Bronchial epithelial cell (primary cell): ENCODE results near the genes NACA2 and INTS2.

GRCh38 chr17:61199941-61200623 lies 199.6 kb upstream of the TBX2 start:
- RRBS, 2 experiments = no CpG with 5 or more reads among the region's 8 CpGs

GRCh38 chr17:61335879-61336382 lies 63.7 kb upstream of the TBX2 start:
- RRBS, 2 experiments = no CpG with 5 or more reads among the region's 10 CpGs

GRCh38 chr17:61395018-61395556 lies 4.6 kb upstream of the TBX2 start:
- RRBS, 2 experiments = no CpG with 5 or more reads among the region's 5 CpGs

- RRBS, 2 experiments = 89% methylated on average over 2 of the region's 23 CpGs; no CpG with 5 or more reads in 1 of the 2 experiments
Measured at GRCh38 chr17:61401329-61401939, 1.8 kb downstream of the TBX2 start.

DNA sequence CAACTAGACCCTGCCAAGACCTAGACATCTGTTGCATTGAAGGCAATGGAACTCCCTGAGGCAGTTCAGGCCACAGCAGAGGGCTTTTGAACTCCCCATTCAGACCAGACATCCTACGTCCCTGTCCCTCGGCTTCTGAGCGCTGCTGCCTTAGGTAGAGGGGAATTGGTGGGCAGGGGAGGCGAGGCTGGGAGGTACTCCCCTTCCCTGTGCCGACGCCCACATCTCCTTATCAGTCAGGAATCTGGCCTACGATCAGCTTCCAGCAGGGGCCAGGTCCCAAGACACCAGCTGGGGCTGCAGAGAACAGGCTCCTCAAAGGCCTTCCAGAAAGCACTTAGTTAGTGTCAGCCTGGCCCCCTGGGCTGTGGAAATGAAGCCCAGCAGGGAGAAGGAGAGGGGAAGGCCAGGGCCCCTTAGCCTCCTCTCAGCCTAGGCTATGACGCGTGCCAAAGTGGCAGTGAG lies 11.0 kb downstream of the TBX4 start:
- RRBS, 2 experiments = no CpG with 5 or more reads among the region's 9 CpGs

DNA sequence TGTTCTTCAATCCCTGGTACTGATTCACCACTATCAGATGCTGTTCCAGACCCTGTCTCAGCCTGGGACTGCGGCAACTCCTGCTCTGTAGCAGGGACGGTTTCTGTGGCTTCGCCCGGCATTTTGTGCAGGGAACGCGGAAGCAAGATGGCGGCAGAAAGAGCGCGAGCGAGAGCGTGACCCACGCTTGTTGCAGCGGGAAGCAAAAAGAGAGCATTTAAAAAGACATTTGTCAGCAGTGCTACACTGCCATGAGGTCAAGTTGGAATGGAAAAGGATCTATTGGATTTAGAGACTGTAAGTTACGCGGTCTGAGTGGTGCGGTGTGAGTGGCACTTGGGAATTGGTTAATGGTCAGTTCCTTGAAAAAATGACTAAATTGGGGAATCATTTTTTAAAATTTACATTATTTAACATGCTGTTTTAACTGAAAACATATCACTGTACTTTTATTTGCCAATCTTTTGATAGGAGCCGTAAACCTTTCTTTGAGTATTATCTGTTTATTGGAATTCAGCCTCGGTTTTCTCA lies at the start of gene NACA2:
TSS of gene NACA2 (minus strand) at position 161 of the 531 bp plus-strand sequence.
- RRBS, 2 experiments = no CpG with 5 or more reads among the region's 18 CpGs

DNA sequence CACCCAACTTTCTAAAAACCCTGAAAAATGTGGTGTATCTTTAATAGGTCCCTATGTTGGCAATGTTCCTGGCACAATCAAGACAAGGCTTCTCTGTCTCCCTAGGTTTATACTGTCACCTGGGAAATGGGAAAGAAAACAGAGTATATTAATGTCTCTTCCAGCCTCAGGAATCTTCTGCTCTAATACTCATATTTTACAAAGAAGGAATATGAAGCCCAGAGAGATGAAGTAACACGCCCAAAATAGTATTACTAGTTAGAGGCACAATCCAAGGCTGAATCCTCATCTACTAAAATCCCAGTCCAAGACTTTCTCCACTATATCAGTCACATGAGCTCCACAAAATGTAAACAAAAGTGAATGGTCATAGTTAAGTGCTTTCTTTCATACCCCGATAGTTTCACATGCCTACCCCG lies 1.1 kb downstream of the INTS2 start:
- RRBS, 2 experiments = no CpG with 5 or more reads among the region's 3 CpGs

DNA sequence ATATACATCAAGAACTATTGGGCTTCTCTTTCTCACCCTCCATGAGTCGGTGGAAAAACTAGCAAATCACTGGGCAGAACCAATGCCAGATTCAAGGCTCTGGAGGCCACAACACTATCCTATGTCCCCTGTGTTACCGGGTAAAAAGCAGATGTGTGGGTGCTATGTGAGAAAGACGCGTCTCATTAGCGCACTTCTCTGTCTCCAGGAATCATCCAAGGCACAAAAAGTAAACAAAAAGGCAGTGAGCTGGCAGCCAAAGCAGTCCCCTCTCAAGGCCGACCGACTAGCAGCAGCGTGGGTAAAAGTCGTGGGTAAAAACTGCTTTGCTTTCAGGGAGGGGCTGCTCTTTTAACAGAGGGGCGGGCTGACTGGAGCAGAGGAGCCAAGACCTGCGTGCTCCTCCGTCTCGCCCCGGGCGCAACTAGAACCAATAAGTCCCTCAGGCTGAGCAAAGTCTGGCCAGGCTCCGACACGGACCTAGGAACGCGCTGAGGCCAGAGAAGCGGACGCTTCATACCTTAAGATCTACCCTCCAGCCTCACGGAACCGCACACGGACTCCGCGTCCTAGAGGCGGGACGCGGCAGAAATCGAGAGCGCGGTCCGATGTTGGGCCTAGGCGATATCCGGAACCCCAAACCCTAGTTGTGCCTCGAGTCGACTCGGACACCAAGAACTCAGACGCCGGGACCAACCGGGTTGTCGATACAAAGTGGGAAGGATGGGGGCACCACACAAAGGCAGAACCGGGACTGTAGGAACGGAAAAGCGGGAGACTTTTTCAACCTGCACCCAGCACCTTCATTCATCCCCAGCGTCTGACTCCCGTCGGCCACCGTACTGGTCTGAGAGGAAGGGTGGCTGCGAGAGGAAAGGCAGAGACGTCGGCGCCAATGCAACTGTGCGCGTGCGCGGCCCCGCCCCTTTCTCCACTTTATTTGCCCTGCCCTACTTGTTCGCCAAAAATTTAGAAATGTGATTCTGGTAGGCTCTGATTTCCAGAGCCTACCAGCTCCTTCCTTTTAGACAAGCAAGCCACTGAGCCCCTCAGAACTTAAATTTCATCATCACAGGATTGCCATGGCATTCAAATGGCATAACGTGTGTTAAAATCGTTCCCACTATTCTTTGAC lies at the start of gene INTS2:
TSS of gene INTS2 (minus strand) at position 849 of the 1,135 bp plus-strand sequence.
- RRBS, 2 experiments = 1% methylated on average over 6 of the region's 61 CpGs

GRCh38 chr17:62003600-62004303 lies 61.3 kb downstream of the MED13 start:
- RRBS, 2 experiments = no CpG with 5 or more reads among the region's 1 CpG

GRCh38 chr17:62052953-62053355 lies 12.1 kb downstream of the MED13 start:
- RRBS, 2 experiments = no CpG with 5 or more reads among the region's 2 CpGs

DNA sequence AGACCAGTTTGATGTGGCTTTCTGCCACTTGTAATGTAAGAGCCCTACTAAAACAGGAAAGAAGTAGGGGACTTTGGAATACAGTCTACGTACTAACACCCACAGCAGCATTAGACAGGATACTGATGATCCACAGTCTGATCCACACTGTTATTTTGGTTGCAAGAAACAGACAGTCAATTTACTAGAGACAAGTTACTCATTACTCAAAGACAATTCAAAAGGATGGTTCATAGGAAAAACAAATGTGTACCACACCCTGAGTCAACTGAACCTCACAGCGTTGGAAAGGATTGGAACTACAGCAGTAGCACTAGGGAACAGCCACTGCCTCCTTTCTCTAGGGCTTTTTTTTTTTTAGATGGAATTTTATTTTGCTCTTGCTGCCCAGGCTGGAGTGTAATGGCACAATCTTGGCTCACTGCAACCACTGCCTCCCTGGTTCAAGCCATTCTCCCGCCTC lies 46.0 kb upstream of the MED13 start:
- RRBS, 2 experiments = no CpG with 5 or more reads among the region's 3 CpGs

DNA sequence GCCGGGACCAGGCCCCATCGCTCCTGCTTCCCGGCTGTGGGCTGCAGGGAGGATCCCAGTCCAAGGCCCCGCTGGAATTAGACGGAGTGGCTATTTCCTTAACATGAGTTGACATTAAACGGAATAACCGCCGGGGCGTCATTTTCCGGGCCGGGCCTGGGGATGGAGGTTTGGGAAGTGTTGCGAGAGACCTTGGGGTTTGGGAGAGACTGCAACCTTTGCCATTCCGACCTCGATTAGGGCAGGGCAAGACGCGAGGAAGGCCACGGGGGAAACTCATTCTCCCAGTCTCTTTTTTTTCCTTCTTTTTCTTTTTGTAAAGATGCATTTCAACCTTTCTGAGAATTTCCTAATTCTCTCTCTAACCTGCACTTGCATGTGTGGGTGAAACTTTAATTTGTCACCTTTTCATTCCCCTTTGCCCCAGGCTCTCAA lies 1.0 kb downstream of the TLK2 start:
- RRBS, 2 experiments = 0% methylated on average over 1 of the region's 17 CpGs

DNA sequence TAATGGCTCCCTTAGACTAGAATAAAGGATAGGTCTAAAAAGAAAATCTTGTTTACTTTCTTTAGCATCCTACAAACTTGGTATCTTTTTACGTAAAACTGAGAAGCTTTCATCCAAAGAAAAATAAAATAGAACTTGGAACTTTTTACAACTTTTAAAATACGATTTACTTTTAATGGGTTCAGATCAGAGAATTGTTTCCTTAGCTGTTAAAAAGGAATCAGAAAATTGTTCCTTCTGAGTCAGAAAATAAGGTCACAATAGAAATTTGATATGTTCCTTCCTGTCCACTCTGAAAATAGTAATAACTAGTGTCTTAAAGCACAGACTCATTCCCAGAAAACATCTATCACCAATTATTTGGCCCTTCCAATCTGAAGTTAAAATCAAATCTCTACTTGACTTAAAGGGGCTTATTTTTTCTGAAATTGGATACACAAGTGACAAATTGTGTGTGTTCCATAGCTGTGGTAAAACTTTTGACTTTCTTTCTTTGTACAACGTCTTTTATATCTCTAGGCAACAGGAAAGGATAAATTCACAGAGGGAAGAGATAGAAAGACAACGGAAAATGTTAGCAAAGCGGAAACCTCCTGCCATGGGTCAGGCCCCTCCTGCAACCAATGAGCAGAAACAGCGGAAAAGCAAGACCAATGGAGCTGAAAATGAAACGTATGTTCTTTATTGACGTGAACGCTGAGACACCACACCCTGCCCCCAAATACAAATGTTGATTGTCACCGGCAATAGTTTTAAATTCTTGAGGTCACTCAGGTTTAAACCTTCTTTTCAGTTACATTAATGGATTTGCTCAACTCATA lies 54.6 kb upstream of the MRC2 start:
- RRBS, 2 experiments = no CpG with 5 or more reads among the region's 10 CpGs

DNA sequence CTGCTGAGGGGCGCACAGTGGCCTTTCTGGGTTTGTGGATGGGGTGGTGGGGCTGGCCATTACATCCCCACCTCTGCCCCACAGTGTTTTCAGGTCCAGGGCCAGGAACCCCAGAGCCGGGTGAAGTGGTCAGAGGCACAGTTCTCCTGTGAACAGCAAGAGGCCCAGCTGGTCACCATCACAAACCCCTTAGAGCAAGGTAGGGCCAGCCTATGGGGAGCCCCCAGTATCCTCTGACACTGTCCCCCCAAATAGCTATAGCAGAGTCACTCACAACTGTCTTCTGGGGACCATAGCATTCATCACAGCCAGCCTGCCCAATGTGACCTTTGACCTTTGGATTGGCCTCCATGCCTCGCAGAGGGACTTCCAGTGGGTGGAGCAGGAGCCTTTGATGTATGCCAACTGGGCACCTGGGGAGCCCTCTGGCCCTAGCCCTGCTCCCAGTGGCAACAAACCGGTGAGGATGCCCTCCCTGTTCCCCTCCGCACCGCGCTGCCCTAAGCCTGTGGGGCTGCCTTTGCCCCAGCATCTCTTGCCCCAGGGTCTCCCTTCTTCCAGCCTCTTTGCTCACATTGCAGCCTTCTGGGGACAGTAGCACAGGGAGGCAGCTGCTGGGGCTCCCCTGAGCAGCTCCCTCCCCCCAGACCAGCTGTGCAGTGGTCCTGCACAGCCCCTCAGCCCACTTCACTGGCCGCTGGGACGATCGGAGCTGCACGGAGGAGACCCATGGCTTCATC lies 60.9 kb downstream of the MRC2 start:
- RRBS, 2 experiments = no CpG with 5 or more reads among the region's 11 CpGs

GRCh38 chr17:62690933-62691342 lies 63.5 kb downstream of the MRC2 start:
- RRBS, 2 experiments = 84 to 89% methylated on average over 9 of the region's 17 CpGs

GRCh38 chr17:63440271-63441086 lies 5.6 kb downstream of the CYB561 start:
- RRBS, 2 experiments = no CpG with 5 or more reads among the region's 24 CpGs

DNA sequence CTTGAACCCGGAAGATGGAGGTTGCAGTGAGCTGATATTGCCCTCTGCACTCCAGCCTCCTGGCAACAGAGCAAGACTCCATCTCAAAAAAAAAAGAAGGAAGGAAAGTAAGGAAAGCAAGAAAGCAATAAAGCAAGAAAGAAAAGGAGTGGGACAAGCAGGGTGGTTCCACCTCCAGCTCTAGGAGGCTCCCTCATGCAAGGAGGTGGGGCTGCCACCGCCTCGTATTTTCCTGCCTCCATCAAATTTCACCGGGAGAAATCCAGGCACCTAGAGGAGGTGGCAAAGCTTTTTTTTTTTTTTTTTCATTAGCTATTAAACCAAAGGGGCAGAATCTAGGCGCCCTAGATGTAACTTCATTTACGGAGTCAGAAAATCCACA lies 1.0 kb downstream of the CYB561 start:
- RRBS, 2 experiments = no CpG with 5 or more reads among the region's 6 CpGs

DNA sequence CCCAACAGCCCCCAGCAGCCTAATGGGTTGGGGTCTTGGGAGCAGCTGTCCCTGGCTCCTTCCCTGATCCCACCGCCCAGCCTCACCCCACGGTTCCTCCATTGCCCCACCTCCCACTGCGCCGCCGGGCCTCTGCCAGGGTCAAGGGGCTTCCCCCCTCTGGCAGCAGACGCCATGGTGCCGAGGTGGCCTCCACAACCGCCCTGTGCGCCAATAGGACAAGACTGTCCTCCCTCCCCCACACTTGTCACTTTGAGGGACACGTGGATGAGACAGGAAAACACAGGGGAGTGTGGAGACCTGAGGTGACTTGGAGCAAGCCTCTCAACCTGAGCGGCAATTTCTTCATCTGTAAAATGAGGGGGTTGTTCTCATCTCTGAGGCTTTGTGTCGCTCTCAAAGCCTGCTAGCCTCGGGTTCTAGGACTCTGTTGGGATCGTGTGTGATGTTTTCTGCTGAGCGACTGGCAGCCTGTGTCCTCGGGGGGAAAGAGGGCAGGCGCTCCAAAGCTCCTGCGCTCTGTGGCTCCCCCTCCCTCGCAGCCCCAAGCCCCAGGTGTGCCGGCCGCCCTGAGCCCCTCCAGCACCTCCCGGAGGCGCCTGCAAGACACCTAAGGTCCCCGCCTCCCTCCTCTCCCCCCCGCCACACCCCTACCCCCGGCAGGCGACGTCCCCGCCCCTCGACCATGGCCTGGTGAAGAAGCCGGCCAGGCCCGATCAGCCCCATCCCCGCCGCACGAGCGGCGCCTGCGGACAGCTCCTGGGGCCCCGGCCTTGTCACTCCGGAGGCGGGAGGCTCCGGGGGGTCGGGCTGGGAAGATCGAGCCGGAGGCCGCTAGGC lies 728 bp upstream of the ACE start:
- RRBS, 2 experiments = 2 to 3% methylated on average over 18 of the region's 46 CpGs

- RRBS, 2 experiments = no CpG with 5 or more reads among the region's 23 CpGs
Measured at GRCh38 chr17:63484043-63485183, 7.6 kb downstream of the ACE start.